Epidermal melanocyte (primary cell): ENCODE measurements around the genes SLC49A3, DGKQ and RNF212.

DNA sequence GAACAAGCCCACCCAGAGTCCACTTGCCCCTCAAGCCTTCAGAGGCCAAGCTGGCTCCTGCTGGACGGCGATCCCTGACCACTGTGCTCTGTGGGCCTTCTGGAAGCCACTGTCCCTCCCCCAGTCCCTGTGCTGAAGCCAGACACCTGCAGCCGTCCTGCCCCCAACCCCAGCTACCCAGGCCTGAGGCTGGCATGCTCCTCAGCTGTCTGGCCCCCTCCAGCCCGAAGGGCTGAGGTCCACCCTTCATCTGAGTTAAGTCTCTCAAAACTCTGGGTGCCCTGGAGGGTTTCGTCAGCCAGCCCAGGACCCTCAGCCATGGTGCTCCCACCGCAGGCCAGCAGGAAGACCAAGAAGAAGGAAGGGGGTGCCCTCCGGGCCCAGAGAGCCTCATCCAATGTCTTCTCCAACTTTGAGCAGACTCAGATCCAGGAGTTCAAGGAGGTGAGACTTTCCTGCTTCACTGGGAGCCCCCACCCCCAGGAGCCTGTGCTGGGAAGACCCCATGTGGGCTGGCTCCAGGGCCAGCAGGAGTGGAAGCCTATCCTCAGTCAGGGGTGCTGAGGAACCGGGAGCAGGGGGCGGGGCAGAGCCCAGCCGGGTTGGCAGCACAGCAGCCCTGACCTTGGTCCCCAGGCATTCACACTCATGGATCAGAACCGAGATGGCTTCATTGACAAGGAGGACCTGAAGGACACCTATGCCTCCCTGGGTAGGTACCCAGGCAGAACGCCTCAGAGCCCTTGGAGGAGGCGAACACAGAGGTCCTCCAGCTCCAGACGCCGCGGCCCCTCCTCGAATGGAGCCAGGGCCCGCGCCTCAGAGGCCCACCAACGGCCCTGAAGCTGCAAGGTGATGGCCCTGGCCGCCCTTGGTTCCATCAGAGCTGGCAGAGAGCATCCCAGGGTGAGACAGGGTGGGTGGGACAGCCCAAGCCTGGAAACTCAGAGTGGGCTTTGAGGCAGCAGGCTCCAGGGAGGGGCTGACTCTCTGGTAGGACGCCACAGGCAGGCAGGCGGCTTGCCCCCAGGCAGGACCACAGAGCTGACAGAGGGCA lies 4.3 kb downstream of the MYL5 start:
- RRBS: no CpG with 5 or more reads among the region's 23 CpGs

GRCh38 chr4:687652-688267 lies 1.2 kb downstream of the SLC49A3 start:
- RRBS: 95% methylated on average over 5 of the region's 19 CpGs

- RRBS: 10% methylated on average over 13 of the region's 63 CpGs
These were observed at the start of gene SLC49A3 for GRCh38 chr4:688846-689756. Gene SLC49A3 (minus strand): TSS chr4:689151.

DNA sequence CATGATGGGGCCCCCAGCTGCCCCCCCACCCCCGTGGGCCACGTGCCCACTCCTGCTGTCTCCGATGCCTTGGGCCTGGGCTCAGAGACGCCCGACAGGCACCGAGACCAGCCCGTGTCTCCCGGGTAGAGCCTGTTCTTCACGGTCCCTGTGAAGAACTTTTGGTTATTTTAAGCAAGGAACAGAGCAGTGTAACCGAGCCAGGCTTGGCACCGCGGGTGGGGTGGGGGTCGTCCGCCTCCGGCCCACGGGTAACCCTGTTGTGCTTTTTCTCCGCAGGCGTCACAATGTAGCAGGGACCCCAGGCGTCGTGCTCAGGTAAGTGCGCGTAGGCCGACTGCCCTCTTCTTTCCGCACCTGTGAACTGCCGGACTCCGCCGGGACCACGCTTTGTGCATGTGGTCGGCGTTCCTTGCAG lies 24.7 kb downstream of the PCGF3 start:
- RRBS: 100% methylated on average over 4 of the region's 30 CpGs

DNA sequence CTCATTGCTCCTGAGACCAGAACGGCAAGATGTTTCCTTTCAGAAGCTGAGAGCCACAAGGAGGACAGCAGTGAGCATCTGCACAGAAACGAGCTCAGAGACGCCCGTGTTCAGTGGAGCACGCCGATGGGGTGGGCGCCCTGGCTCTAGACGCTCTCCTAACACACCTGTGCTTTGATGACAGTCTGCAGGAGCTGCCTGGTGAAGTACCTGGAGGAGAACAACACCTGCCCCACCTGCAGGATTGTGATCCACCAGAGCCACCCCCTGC lies 29.1 kb downstream of the PCGF3 start:
- RRBS: no CpG with 5 or more reads among the region's 8 CpGs

DNA sequence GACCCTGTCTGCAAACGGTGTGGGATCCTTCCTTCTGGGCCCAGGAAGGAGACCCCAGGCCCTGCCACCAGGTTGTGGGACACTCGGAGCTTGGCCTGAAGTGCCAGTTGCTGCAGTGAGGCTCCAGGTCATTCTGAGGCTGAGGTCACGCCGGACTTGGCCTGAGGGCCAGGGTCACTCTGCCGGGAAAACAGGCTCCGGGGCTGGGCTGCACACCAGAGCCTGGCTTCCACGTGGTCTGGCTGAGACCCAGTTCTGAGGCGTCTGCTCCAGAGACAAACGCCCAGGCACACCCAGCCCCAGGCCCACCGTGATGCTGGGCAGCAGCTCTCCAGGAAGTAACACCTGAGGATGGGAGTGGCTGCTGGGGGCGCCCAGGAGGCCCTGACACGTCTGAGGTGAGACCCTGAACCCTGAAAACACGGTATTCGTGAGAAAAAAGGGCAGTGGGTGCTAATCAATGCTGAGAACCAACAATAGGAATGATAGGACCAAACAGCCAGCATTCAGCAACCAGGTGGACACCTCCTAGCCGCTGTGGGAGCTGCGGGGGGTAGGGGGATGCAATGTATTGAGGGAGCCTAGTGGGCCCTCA lies 36.9 kb downstream of the CPLX1 start:
- RRBS: no CpG with 5 or more reads among the region's 16 CpGs

DNA sequence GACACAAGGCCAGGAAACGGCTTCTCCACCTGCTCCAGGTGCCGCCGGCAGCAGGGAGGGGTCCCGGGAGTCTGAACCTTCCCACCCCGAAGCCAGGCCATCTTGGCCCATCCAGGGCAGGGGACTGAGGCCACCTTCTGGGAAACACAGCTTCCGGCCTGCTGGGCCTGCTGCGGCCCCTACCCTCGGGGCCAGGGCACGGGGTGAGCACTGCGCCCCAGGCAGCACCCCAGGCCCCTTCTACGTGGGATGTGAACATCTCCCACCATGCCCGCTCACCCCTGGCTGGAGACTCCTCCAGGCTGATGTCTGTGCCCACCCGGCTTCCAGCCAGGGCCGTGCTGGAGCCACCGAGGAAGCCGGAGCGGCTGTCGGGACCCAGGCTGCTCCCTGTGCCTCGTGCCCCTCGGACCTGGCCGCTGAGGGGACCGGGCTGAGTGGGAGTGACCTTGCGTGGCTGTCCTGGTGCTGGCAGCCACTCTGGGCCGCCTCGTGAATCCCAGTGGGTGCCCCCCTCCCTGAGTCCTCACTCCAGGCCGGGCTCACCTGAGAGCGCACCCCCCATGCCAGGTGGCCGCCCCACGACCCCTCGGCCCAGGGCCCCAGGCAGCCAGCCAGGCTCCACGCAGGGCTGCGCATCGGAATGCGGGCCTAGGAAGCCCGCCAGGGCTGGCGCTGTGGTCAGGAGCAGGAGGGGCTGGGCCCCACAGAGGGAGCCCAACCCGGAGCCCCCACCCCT lies 34.2 kb downstream of the CPLX1 start:
- RRBS: 51% methylated on average over 14 of the region's 37 CpGs

- RRBS: 92% methylated on average over 2 of the region's 10 CpGs
These were observed 52.7 kb upstream of the CPLX1 start for GRCh38 chr4:878664-879060.

DNA sequence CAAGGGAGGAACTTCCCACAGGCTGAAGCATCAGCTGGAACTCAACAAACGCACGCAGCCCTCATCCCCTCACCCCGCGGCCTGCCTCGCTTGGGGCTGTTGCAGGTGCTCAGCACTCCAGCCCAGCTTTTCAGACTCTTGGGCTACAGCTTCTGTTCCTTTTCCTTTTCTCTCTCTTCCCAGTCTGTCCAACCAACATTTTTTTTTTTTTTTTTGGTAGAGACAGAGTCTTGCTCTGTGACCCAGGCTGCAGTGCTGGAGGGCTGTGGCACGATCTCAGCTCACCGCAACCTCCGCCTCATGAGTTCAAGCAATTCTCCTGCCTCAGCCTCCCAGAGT lies 41.4 kb downstream of the GAK start:
- RRBS: no CpG with 5 or more reads among the region's 8 CpGs

- RRBS: no CpG with 5 or more reads among the region's 11 CpGs
These were observed 12.7 kb downstream of the GAK start for GRCh38 chr4:919323-919997.

- RRBS: 6% methylated on average over 34 of the region's 78 CpGs
These were observed at the start of gene DGKQ for GRCh38 chr4:973462-974015. Gene DGKQ (minus strand): TSS chr4:973569.

GRCh38 chr4:1105789-1106065 lies 7.6 kb downstream of the RNF212 start:
- RRBS: no CpG with 5 or more reads among the region's 5 CpGs

DNA sequence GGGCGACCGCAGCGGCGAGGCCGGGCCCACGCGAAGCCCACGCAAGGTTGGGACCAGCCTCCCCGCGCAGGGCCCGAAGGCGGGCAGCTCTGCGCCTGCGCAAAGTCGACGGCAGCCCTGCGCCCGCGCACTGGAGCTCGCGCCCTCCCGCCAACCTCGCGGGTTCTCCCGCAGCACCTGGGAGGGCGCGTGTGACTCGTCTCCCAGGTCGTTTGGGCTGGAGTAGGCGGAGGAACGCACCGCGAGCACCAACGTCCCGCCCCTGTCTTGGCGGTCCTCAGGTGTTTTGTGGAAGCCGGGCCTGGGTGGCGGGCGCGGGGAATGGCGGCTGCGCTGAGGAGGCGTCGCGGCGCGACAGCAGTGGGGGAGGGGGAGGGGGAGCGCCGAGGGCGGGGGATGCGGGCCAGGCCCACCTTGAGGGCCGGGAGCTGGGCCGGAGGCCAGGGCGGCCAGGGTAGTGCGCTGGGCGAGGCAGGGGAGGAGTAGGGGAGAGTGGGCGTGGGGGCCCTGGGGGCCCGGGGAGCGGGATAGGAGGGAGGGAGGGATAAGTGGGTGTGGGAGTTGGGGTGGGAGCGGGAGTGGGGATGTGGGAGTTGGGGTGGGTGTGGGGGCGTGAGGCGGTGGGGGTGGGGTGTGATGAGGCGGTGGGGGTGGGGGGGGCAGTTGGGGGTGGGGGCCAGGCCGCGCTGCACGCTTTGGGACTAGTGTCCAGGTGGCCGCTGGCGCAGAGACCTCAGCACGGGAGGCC lies at the start of gene RNF212:
TSS of gene RNF212 (minus strand) at position 93 of the 748 bp plus-strand sequence.
- RRBS: 44% methylated on average over 8 of the region's 69 CpGs

DNA sequence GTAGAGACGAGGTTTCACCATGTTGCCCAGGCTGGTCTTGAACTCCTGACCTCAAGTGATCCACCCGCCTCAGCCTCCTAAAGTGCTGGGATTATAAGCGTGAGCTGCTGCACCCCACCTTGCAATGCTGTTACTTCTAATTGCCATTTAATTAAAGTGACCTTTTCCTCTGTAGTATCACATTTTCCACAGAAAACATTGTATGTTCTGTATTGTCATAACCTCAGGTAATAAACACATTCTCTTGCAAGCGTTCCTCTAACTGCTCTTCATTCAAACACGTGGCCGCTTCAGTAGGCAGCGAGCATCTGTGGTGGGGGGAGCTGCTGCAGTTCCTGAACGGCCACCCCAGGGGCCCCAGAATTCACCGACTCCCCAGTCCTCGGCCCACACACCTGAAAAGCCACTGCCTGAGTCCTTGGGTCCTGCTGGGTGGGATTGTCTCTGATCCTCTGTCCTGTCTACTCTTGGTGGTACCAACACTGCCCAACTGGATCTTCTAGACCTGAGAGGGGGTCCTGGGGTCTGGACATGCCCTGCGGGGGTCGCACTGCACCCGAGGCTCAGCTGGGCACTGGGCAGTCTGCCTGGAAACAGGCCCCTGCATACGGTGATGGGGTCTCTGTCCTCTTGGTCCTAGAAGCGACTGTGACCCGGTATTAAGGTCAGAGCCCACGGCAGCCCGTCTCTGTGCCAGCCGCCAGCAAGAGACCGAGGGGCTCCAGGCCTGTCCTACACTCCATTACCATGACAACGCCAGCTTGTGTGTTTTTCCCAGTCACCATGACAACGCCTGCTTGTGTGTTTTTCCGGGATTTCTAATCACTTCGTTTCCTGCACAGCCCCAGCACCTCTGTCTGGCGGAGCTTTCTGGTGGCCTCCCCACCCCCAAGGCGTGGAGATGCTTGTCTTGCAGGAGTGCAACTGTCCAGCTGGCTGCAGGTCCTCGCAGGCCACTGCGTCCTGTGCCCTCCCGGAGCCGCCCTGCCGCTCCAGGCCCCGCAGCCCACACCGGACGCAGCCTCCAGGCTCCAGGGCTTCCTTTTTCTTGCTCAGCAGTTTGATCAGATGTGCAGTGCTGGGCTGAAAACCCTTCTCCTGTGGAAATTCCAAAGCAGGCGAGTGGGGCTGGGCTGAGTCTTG lies 16.1 kb downstream of the CTBP1 start:
- RRBS: 72% methylated on average over 5 of the region's 35 CpGs

GRCh38 chr4:1253171-1254298 lies 4.6 kb upstream of the CTBP1 start:
- RRBS: no CpG with 5 or more reads among the region's 10 CpGs

DNA sequence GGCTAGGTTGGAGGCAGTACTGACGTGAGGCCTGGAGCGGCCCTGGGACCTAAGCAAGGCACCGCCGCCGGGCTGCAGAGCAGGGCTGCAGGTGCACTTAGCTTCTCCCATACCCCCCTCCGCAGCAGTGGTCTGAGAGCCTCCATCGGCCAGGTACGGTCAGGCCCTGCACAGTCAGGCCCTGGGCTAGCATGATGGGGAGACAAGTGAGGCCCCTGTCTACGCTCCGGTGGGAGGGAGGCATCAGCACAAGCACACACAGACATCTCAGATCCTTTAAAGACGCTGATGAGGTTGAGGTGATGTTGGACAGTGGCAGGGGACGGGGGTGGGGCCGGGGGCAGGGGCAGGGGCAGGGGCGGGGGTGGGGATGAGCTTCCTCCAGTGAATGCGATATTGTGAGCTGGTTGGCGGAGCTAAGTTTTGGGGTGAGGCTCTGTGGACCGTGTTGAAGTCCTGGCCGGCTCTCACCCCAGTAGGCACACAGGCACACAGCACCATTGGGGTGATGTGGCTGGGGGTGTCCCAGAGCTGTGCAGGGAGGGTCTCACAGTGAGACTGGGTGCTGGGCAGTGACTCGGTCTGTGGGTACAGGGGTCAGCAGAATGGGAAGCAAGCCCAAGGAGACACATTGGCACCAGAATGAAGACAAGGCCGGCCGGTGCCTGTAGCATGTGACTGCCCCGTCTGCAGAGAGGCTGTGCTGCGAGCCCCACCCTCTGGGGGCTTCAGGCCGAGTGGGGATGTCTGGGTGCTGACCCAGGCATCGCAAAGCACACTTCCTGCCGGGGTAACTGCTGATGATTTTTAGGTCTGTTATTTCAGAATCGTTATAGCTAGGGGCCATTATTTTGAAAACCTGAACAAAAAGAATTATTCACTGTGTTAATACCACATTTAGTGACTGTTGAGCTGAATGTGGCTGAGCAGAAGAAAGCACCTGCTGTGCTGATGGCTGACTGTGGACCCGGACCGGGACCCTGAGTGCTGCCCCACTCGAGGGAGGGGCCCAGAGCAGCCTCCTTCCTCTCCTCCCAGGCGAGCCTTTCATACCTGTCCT lies 5.1 kb downstream of the MAEA start:
- RRBS: 44% methylated on average over 3 of the region's 31 CpGs

DNA sequence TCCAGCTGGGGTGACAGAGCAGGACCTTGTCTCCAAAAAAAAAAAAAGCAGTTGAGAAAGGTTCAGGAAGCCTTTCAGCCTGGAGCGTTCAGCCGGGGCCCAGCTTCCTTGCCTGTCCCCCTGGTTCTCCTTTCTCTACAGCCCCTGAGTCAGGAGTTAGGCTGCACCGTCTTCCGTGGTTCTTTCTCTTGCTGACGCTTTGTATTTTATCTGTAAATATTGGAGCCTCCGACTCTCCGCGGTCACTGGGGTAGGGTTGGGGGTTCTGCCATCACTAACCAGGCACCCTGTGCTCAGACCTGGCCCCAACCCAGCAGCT lies 13.7 kb upstream of the UVSSA start:
- RRBS: no CpG with 5 or more reads among the region's 8 CpGs

- RRBS: no CpG with 5 or more reads among the region's 20 CpGs
These were observed 138.6 kb upstream of the NKX1-1 start for GRCh38 chr4:1544818-1545336.

GRCh38 chr4:1740218-1741546 lies 19.4 kb downstream of the TACC3 start:
- RRBS: 96% methylated on average over 8 of the region's 48 CpGs

GRCh38 chr4:1753589-1754197 lies 32.4 kb downstream of the TACC3 start:
- RRBS: 91% methylated on average over 9 of the region's 16 CpGs